ENCODE data around the genes LILRA2, KIR3DL3, KIR3DL2, EPS8L1, PPP6R1 and ZNF628.

DNA sequence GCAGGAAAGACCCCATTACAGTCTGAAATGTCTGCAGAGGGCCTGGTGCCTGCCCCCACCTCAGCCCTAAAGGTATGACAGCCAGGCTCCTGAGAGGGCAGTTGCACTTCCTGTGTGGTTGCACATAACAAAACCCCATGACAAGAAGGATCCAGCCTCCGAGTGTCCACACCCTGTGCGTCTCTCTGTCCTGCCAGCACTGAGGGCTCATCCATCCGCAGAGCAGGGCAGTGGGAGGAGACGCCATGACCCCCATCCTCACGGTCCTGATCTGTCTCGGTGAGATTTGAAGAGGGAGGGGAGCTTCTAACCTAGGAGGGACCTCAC is at the start of gene LILRA2:
TSS of gene LILRA2 (plus strand) at position 157 of the 327 bp plus-strand sequence.
- PRO-cap, result unidirectional peak, plus-strand start at position 157 of the sequence

GRCh38 chr19:54616628-54617548 is 13.4 kb upstream of the LILRB1 start:
- PRO-cap, result unidirectional peak, plus-strand start at chr19:54617148

DNA sequence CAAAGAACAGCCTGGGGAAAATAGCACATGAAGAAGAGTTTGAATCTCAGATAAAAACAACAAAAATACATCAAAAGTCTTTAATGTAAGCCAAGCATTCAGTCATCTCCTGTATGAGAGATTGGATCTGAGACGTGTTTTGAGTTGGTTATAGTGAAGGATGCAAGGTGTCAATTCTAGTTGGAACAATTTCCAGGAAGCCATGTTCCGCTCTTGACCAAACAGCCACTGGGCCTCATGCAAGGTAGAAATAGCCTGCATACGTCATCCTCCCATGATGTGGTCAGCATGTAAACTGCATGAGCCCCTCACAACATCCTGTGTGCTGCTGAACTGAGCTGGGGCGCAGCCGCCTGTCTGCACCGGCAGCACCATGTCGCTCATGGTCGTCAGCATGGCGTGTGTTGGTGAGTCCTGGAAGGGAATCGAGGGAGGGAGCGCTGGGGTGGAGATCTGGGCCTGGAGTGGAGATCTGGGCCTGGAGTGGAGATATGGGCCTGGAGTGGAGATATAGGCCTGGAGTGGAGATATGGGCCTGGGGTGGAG is at the start of gene KIR3DL3:
TSS of gene KIR3DL3 (plus strand) at position 319 of the 546 bp plus-strand sequence.
- PRO-cap, result no peak

DNA sequence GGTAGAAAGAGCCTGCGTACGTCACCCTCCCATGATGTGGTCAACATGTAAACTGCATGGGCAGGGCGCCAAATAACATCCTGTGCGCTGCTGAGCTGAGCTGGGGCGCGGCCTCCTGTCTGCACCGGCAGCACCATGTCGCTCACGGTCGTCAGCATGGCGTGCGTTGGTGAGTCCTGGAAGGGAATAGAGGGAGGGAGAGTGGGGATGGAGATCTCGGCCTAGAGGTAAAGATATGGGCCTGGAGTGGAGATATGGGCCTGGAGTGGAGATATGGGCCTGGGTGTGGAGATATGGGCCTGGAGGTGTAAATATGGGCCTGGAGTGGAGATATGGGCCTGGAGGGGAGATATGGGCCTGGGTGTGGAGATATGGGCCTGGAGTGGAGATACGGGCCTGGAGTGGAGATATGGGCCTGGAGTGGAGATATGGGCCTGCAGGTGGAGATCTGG is at the start of gene KIR3DL2:
TSS of gene KIR3DL2 (plus strand) at position 103 of the 452 bp plus-strand sequence.
- PRO-cap, result no peak

- PRO-cap, result no peak
Measured at GRCh38 chr19:55044713-55045345, 6.8 kb upstream of the GP6 start.

DNA sequence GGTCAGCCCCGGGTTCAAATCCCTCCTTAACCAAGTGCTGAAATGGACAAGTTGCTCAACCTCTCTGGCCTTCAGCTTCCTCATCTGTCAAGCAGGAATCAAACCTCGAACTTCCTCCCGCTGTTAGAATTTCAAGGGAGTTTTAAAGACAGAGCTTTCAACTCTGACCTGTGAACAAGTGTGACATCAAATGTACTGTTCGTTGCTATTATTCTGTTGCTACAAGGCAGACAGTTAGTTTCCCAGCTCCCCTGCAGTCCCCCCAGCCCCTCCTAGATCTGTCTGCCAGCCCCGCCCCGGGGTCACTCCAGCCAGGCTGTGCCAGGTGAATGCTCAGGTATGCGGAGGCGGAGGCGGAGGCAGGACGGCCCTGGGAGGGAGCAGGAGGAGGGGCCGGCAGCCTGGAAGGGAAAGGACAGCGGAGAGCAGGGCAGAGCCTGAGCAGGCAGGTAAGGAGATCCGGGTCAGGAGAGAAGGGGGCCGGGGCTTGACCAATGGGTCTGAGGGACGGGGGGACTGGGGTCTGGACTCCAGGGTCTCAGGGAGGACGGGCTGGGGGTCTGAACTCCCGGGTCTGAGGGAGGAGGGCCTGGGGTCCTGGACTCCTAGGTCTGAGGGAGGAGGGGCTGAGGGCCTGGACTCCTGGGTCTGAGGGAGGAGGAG is at the start of gene EPS8L1:
TSS of gene EPS8L1 (plus strand) at position 399 of the 663 bp plus-strand sequence.
- PRO-cap, result bidirectional peak, plus-strand start at position 399 of the sequence, minus-strand start at position 274 of the sequence

GRCh38 chr19:55082305-55082801 is 6.7 kb downstream of the EPS8L1 start:
- PRO-cap, result no peak

DNA sequence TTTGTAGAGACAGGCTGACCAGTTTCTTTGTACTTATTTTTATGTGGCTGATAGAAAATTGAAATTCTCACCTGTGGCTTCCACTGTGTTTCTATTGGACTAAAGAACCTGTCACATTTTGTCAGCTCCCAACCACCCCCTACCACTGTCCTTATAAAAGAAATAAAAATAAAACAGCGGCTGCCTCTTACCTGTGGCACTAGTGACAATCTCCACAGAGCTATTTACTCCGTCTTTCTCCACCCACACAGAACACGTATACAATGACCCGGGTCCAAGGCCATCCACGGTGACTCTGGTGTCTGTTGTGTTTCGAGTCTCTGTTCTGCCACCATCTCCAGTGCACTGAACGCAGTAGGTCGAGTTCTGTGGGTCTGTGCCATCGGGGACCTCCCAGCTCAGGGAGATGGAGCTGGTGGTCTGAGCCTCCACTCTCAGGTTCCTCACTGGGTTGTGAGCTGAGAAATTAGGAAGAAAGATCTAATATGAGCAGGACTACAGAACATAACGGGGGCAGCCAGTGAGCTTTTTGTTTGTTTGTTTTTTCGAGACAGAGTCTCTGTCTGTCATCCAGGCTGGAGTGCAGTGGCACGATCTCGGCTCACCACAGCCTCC is 5.6 kb downstream of the PTPRH start:
- PRO-cap, result no peak

GRCh38 chr19:55227942-55228292 is 646 bp downstream of the TMEM86B start:
- PRO-cap, result no peak

DNA sequence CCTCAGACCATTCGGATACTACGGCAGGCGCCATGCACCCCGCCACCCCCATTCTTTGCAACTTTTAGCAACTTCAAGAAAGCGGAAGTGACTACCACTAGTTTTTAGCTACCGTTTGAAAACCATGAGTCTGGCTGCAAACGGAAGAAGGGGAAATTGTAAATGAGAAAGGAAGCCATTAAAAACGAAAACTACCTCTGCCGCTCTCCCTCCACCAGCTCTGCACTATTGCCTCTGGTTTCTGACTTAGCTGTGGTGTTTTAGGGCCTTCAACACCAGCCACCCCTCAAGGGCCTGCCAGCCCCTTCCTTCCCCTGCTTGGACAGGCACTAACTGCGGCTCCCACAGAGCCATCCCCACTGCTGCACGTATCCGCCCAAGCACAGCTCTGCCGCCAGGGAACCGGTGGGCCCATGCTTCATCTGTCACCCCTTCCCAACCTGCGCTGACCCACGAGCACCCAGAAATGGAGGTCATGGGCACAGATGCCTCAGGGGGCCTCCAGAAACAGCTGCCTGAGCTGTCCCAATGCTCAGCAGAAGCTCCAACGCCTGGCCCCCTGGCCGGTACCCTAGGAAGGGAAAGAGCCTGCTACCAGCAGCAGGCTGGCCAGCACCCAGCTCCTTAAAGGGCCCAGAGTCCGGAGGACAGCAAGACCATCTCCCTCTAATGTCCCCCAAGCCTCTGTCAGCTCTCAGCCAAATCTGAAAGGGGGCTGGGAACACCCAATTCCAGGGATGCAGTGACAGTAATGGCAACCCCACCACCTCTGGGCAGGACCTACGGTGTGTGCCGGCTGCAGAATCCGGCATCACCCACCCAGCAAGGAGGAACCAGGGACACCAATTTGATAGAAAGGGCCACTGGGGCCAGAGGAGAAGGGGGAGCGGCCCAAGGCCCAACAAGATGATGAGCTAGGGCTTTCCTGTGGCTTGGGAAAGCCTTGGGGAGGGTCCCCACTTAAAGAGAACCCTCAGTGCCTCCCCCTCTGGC is 4.4 kb downstream of the PPP6R1 start:
- PRO-cap, result no peak

- PRO-cap, result bidirectional peak, plus-strand start at chr19:55259165, minus-strand start at chr19:55259006; unidirectional peak, plus-strand start at chr19:55259427; unidirectional peak, plus-strand start at chr19:55259492
Measured at GRCh38 chr19:55258821-55259556, at the start of gene PPP6R1. Gene PPP6R1 (minus strand): TSS chr19:55259017.

- PRO-cap, result no peak
Measured at GRCh38 chr19:55340569-55341666, 1.2 kb downstream of the KMT5C start.

DNA sequence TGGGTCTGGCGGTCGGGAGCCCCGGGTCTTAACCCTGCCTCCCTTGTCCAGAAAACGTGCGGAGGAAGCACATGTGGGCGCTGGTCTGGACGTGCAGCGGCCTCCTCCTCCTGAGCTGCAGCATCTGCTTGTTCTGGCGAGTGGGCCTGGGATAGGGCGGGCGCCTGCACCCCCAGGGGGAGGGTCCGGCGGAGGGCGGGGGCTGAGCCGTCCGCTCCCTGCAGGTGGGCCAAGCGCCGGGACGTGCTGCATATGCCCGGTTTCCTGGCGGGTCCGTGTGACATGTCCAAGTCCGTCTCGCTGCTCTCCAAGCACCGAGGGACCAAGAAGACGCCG is 1.1 kb downstream of the TMEM190 start:
- PRO-cap, result no peak

DNA sequence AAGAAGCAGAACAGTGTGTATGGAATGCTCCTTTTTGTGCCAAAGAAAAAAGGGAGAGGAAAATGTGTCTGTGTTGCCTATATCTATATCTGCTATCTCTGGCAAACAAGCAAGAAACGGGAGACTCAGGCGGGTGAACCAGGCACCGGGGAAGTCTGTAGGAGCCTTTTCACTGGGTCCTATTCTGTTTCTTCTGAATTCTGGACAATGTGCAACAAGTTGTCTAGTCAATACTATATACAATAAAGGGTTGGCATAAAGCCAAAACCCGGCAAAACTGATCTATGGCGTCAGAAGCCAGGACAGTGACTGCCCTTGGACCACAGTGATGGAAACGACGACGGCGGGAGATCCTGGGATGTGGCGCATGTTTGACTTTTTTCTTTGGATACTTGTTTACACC is 1.2 kb downstream of the ISOC2 start:
- PRO-cap, result no peak

DNA sequence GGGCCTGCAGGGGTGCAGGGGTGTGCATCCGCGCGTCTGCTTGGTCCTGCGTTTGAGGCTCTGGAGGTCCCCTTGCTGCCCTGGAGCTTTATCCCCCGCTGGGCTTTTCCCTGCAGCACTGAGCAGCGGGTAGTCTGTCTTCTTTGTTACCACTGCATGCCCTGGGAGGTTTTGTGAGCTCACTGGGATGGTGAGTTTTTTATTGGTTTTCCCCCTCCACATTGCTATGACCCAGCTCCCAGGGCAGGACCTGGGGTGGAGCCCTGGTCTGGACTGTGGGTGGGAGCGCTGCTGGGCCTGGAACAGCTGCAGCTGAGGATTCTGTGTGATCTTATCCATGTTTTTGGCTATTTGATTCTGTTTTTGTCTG is 2.8 kb upstream of the ZNF628 start:
- PRO-cap, result no peak

- PRO-cap, result no peak
Measured at GRCh38 chr19:55474811-55475249, 1.6 kb upstream of the ZNF628 start.

DNA sequence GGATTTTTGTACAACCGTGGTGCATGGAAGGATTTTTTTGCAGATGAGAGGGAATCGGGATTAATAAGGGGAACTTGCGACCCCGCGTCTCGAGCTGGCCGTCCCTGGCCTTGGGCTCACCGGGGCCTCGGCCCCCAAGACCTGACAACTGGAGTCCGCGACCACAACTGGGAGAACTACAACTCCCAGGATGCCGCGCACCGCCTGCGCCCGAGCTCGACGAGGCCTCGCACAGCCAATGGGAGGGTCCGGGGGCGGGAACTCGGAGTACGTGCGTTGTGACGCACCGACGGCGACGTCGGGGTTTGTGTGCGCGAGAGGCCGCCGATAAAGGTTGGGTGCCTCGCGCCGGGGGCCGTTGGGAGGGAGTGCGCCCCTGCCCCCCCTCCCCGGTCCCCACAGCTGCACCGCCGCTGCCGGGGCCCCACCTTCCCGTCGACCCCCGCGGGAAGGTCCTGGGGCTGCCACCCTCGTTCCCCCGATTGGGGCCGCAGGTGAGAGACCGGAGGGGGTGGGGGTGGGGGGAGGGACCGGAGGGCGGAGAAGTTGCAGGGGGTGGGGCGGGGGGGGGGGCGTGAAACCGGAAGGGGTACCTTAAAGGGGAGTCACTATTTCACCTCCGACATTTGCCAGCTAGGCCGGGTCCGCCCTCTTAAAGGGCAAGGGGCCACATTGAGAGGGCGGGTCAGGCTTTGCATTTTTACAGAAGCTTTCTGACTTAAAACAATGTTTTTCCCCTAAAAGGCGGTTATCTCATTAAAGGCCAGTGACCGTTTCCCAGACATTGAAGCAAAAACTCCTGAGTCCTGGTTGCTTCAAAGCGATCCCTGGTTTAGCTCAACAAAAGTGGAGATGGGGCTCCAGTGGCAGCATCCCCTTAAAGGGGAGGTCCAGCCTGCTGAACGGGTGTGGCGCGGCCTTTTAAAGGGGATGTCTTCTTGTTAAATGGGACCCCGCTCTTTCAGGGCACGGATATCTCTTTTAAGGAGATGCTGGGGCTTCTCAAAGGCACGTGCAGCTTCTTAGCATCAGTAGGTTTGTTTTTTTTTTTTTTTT is at the start of gene ZNF628:
TSS of gene ZNF628 (plus strand) at position 304 of the 1,056 bp plus-strand sequence.
- PRO-cap, result bidirectional peak, plus-strand start at position 308 of the sequence, minus-strand start at position 143 of the sequence; unidirectional peak, minus-strand start at position 492 of the sequence

- PRO-cap, result no peak
Measured at GRCh38 chr19:55483176-55483469, 1.9 kb upstream of the NAT14 start.

- PRO-cap, result unidirectional peak, plus-strand start at chr19:55517192; unidirectional peak, plus-strand start at chr19:55517224
Measured at GRCh38 chr19:55516700-55517659, 20.0 kb downstream of the SBK2 start.

DNA sequence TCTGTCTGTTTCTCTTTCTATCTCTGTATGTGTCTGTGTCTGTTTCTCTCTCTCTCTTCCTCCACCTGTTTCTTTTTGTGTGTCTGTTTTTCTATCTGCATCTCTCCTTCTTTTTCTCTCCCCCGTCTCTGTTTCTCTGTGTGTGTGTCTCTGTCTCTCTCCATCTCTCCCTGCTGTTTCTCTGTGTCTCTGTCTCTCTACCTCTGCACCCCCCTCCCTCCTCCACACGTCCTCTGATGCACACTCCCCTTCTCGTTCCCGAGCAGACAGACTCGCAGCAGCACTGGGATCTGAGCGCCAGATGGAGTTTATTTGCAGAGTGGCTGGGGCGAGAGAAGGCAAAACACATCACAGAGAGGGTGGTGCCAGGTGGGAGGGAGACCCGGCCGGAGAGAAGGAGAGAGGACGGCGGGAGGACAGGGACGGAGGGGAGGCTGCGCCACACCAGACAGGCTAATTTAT is 8.6 kb downstream of the SBK2 start:
- PRO-cap, result no peak